Melanocyte of skin (primary cell): ENCODE measurements around a stretch of chr17.

- CAGE, long polyA plus RNA, 2 experiments: no peak in any of the 2 experiments
These were observed 142.4 kb upstream of the NOL11 start for GRCh38 chr17:67575175-67575835.

DNA sequence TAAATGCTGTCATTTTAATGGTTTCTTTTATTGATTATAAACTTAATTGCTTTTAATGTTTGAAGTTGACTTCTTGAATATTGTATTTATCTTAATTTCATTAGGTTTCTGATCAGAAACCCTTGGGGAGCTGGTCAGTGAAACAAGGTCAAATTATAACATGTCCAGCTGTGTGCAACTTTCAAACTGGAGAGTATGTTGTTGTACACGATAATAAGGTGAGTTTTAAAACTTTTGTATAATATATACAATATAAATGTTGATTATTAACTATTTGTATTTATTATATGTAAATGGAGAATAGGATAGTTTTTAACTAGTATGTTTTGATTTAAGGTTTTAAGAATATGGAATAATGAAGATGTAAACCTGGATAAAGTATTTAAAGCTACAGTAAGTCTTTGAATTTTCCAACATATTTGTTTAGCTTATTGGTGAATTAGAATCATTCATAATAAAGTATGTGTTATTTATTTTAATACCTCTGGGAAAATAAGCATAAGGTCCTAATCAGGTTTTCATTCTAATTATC is 1.9 kb downstream of the NOL11 start:
- CAGE, long polyA plus RNA, 2 experiments: no peak in any of the 2 experiments

DNA sequence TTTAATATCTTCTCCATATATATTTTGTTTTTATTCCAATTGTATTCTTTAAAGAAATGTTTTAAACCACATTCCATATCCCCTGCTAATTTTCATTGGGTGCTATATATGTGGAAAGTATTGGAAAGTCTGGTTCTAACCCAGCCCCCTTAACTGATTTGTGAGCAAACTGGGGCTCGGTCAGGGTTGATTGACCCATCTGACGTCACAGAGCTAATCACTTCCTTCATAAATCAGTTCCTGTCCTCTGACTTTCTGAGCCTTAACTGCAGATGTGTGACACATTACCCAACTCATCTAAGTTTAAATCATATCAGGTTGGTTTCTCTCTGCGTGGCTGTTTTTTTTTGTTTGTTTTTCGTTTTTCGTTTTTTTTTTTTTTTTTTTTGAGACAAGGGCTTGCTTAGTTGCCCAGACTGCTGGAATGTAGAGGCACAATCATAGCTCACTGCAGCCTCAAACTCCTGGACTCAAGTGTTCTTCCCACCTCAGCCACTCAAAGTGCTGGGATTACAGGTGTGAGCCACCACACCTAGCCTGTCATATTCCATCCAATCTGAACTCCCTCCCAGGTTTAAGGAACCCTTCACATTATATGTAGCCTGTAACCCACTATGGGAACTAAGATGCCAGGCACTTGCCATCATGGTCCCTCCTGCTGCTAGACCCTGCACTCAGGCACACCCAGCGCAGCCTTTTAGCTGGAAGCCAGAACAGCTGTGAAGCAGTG is 7.1 kb upstream of the BPTF start:
- CAGE, long polyA plus RNA, 2 experiments: no peak in any of the 2 experiments

- CAGE, long polyA plus RNA, 2 experiments: no peak in any of the 2 experiments
These were observed 5.0 kb downstream of the KPNA2 start for GRCh38 chr17:68040356-68041127.

DNA sequence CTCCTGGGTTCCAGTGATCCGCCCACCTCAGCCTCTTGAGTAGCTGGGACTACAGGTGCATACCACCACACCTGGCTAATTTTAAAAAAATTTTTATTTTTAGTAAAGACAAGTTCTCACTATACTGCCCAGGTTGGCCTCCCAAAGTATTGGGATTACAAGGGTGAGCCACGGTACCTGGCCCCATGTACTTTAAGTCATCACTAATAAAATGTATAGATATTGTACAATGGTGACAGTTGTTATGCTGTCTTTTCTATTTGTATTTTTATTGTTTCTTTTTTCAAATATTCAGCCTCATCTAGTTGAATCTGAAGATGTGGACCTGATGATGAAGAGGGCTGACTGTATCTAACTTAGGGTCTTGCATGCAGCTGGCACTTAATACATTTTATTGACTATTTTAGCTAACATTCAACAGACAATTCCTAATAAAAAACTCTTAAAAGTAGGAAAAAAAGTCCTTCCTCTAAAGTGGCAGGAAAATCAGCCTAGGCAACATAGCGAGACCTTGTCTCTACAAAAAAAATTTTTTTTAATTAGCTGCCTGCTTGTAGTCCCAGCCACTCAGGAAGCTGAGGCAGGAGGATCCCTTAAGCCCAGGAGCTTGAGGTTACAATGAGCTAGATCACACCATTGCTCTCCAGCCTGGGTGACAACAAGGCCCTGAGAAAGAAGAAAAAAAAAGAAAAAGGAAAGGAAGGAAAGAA is 88.0 kb downstream of the KPNA2 start:
- CAGE, long polyA plus RNA, 2 experiments: no peak in any of the 2 experiments

- CAGE, long polyA plus RNA, 2 experiments: no peak in any of the 2 experiments
These were observed 86.0 kb upstream of the AMZ2 start for GRCh38 chr17:68161630-68162548.

DNA sequence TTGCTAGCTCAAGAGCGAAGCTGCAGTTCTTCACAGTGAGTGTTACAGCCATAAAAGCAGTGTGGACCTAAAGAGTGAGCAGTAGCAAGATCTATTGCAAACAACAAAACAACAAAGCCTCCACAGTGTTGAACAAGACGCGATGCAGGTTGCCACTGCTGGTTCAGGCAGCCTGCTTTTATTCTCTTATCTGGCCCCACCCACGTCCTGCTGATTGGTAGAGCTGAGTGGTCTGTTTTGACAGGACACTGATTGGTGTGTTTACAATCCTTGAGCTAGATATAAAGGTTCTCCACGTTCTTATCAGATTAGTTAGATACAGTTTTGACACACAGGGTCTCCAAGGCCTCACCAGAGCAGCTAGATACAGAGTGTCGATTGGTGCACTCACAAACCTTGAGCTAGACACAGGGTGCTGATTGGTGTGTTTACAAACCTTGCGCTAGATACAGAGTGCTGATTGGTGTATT is 79.2 kb upstream of the AMZ2 start:
- CAGE, long polyA plus RNA, 2 experiments: no peak in any of the 2 experiments

DNA sequence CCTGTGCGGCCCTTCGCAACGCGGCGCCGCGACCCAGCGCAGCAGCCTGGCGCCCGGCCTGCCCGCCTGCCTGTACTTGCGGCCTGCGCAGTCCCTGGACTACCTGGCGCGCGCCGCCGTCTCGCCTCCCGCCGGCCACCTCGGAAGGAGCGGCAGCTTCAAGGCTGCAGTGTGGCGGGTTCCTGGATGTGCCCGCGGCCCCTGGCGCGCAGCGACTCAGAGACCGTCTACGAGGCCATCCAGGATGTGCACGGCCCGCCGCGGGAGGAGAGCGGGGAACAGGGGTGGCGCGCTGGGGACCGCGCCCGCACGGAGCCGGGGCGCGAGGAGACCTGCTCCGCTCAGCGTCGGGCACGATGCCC is 48.5 kb upstream of the AMZ2 start:
- CAGE, long polyA plus RNA, 2 experiments: no peak in any of the 2 experiments

- CAGE, long polyA plus RNA, 2 experiments: no peak in any of the 2 experiments
These were observed 26.9 kb upstream of the PRKAR1A start for GRCh38 chr17:68485262-68485876.

- CAGE, long polyA plus RNA, 2 experiments: no peak in any of the 2 experiments
These were observed 7.7 kb downstream of the PRKAR1A start for GRCh38 chr17:68519833-68520339.

- CAGE, long polyA plus RNA, 2 experiments: no peak in any of the 2 experiments
These were observed 18.9 kb downstream of the FAM20A start for GRCh38 chr17:68582194-68582691.

DNA sequence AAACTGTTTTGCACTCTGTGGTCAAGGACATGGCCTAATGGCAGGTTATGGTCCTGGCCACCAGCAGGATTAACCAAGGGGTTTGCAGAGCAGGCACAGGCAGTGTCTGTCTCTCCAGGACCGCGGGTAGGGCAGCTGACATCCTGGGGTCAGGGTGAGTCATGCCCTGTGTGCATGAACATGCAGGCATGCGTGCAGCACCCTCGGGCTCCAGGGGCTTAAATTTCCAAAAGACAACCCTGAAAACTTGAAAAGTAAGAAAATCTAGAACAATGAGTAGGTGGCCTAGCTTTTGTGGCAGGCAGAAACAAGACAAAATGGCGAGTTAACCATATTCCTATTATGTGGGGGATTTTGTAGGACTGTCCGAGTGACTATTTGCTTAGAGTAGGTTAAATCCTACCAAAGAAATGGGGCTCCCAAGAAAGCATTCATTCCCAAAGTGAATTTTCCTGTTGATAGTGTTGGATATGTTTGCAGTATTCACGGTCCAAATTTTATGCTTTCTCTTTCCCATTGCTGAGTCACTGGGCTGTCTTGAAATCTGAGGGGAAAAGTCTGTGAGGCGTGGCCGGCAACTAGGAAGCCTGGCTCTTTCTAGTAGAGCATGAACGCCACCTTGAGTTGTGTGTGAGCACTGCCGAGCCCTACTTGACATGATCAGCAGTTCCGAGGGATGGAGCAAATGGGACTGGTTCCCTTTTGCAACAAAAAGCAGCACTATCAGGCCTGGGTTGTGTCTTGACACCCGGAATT is 158.4 kb upstream of the FAM20A start:
- CAGE, long polyA plus RNA, 2 experiments: no peak in any of the 2 experiments

- CAGE, long polyA plus RNA, 2 experiments: no peak in any of the 2 experiments
These were observed 131.2 kb downstream of the ABCA8 start for GRCh38 chr17:68824002-68824460.

GRCh38 chr17:68884768-68885443 is 70.3 kb downstream of the ABCA8 start:
- CAGE, long polyA plus RNA, 2 experiments: no peak in any of the 2 experiments

DNA sequence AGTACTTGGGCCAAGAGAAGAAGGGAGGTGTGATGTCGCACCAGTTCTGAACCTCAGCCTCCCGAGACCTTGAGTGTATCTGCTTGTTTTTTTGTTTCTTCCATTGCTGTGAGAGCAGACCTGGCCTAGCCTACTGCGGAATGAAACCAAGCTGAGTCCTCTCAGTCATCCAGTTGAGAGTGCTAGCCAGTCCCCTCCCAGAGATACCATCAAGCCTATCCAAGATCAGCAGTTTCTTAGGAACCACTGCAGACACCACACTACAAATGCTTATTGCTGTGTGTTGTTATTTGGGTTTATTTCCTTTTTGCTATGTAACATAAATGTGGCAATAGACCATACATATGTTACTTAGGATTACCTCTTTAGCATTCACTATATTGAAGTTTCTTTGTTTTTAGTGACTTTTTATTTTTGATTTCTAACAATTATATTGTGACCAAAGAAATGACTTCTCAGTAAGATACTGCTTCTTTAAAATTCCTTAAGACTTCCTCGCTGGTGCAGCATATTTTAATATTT is 4.2 kb downstream of the ABCA8 start:
- CAGE, long polyA plus RNA, 2 experiments: no peak in any of the 2 experiments

GRCh38 chr17:69322971-69323828 is 3.7 kb downstream of the ABCA5 start:
- CAGE, long polyA plus RNA, 2 experiments: no peak in any of the 2 experiments

GRCh38 chr17:69357615-69358242 is 30.8 kb upstream of the ABCA5 start:
- CAGE, long polyA plus RNA, 2 experiments: no peak in any of the 2 experiments

DNA sequence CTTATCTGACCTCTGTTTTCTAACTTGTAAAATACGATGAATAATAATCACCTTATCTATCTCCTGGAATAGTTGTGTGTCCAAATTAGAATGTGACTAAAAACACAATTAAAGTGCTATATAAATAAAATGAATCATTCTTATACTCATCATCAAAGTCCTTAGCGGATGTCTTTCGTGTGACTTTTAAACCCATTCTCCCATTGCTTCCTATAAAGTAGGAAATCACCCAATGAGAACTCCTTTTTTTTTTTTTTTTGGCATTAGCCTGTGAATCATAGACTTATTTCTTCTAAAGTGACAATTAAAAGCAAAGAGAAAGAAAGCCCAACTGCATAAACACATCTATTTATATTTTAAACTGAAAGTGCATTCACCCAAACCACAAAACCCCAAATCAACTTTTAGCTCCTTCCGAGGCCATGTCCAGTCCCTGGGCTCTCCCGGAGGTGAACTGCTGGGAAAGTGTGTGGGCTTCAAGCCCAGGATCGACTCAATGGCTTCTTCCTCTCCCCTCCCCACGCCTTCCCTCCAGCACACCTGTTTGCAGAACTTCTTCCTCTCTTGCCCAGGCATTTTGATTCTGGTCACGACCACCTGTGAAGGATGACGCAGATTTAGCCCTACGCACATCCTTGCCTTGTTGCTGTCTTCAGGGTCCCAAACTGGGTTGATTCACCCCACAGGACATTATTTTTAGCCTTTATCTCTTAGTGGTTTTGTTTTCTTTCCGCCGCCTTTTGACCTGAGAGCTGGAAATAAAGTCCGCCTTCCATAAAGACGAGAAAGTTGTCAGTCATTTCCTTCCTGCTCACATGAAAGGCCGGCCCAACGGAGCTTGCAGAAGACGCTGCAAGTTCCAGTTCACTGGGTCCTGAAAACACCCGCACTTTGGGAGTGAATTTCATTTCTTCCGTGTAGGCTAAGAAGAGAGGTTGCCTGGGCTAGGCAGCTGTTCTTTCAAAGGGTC is 166.8 kb downstream of the MAP2K6 start:
- CAGE, long polyA plus RNA, 2 experiments: no peak in any of the 2 experiments

GRCh38 chr17:69900596-69901018 is 174.4 kb upstream of the KCNJ16 start:
- CAGE, long polyA plus RNA, 2 experiments: no peak in any of the 2 experiments

GRCh38 chr17:70137286-70137765 is 32.0 kb upstream of the KCNJ2 start:
- CAGE, long polyA plus RNA, 2 experiments: no peak in any of the 2 experiments